Parietal lobe (tissue), 2 donors: ENCODE data around the genes ING3 and TMEM229A.

DNA sequence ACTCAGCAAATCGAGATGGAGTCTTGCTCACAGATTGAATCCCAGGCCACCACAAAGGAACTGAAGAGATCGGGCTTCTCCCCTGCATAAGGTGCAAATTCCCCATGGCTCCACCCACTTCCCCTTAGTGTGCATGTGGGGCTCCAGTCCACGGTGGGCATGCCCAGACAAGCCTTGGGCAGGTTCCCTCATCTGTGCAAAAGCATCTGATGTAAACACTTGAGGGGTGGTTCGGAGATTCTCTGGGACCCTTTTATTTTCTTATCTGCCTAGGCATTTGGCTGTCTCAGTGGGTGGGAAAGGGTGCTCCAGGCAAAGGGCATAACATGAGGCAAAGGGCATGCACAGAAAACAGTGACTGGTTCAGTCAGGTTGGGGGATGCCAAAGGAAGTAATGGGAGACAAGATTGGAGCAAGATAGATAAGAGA, 150.7 kb downstream of the CFTR start:
- RAMPAGE, long total RNA = no peak

DNA sequence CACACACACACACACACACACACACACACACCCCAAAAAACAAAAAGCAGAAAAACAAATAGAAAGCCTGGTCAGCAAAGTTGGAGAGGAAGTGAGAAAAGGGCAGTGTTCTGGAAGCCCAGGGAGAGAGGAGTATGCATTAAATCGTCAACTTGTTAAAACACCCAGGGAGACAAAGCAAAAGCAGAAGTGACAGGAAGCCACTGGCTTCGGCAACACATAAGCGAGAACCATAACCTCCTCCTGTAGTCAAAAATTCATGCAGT, 99.6 kb downstream of the CTTNBP2 start:
- RAMPAGE, long total RNA = no peak

- RAMPAGE, long total RNA = no peak
Measured at GRCh38 chr7:118194585-118195952, 11.1 kb downstream of the LSM8 start.

DNA sequence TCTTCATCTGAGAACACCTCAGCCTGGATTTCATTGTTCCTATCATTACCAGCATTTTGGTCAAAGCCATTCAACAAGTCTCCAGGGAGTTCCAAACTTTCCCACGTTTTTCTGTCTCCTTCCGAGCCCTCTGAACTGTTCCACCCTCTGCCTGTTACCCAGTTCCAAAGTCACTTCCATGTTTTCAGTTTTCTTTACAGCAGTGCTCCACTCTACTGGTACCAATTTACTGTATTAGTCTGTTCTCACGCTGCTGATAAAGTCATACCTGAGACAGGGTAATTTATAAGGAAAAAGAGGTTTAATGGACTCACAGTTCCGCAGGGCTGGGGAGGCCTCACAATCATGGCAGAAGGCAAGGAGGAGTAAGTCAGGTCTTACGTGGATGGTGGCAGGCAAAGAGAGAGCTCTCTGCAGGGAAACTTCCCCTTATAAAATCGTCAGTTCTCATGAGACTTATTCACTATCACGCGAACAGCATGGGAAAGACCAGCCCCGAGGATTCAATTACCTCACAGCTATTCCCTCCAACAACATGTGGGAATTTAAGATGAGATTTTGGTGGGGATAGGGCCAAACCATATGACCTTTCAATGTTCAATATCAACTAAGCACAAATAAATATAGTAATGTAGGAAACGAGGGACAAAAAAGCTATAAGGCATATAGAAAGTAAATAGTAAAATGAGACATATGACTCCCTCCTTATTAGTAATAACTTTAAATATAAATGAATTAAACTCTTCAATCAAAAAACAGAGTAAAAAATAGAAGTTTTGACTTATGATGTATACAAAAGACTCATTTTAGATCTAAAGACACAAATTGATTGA, 559.4 kb upstream of the KCND2 start:
- RAMPAGE, long total RNA = no peak

DNA sequence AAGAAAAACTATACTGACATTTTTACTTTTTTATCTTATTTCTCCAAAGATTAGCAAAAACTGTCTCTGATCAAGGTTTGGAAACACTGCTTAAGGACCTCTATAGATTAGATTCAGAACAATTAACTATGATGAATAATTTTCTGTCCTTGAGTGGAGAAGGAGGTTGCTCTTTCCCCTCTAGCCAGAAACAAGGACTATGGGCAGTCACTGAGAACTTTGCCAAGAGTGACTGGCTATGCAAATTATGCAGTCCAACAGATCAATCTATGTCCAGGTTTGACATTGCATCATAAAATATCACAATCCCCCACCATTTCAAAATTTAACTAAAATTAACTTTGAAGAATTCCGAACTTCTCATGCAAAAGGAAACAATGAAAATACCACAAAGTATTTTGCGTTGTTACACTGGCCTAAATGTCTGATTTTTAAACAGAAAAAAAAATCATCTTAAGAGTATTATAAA, 50.6 kb downstream of the TSPAN12 start:
- RAMPAGE, long total RNA = no peak

- RAMPAGE, long total RNA = start-site peak on the plus strand at chr7:120950798-120950819, 193 and 68 reads in 2 replicates; start-site peak on the plus strand at chr7:120951129-120951183, 48 and 27 reads in 2 replicates
Measured at GRCh38 chr7:120950120-120951526, at the start of gene ING3. Gene ING3, plus strand, starts transcription at chr7:120950777.

GRCh38 chr7:121103531-121103849, 115.0 kb downstream of the CPED1 start:
- RAMPAGE, long total RNA = no peak

GRCh38 chr7:121137926-121138956, 149.7 kb downstream of the CPED1 start:
- RAMPAGE, long total RNA = no peak

DNA sequence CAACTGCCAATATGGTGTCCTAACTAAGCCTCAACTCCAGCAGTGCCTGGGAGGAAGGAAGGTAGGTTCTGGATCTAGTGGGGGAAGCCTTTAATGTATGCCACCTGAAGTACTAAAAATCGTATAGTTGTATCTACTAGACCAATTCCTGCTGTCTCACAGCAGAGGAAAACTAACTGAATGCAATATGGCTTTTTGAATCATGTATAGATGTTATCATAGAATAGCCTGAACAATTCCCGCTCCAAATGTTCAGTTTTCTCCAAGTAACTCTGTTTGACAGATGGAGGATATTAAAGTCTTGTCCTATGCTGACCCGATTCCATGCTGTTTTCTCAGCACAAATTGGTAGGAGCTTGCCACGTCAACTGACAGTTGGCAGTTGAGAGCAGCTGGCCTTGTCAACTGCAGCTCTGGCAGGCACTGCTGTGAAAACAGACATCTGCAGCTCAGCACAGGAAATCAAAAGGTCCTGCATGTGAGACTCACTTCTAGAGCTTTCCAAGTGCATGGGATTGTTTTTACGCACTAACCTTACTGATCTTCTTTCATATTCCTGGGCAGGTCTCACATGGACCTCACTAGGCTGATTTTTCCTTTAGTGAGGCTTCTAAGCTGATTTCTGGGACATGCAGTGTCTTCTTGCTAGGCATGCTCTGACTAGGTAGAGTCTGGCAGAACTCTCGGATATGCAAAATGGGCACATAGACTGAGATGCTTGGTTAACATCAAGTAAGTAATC, 84.4 kb upstream of the WNT16 start:
- RAMPAGE, long total RNA = no peak

GRCh38 chr7:121396490-121396787, 331 bp upstream of the FAM3C start:
- RAMPAGE, long total RNA = no peak

DNA sequence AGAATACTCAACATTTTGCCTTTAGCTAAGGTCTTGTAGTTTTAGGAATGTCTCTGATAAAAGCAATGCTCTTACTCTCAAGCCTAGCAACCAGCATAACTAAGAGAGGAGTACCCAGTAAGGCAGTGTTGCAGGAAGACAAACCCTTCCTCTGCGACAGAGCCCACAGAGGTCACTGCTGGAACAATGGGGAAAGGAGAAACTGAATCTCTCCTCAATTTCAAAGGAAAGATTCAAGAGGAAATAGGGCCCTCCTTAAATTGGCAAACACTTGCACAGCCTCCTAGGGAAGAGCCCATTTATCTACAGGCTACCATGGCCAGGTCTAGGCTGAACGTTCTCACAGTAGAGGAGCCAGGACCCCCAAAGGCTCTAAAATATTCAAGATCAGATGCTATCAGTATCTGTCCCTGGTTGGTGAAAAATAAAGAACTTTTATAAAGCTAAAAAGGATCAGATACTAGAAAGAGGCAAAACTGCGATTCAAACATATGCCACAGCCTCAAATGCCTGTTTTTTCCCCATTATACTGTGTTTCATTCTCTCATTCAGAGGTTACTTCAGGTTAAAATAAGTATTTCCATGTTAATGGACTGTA, 38.0 kb downstream of the CADPS2 start:
- RAMPAGE, long total RNA = no peak

DNA sequence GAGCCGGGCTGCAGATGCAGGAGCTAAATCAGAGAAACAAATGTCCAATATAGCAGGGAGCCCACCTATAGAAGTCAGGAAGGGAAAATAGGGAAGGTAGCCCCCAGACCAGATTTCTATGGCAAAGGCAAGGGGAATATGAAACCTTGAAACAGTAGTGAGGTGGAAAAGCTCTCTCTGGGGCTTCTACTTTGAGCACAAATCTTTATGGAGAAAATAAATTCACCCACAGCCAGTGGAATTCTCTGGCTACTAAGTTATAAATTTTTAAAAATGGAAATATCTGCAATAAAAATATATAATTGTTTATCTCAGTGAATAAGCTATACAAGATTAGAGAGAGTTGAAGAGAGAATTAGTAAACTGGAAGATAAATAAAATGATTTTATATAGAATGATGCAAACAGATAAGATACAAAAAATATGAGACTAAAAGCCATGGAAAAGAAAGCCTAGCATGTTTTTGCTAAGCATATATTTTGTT, 21.4 kb downstream of the IQUB start:
- RAMPAGE, long total RNA = no peak

DNA sequence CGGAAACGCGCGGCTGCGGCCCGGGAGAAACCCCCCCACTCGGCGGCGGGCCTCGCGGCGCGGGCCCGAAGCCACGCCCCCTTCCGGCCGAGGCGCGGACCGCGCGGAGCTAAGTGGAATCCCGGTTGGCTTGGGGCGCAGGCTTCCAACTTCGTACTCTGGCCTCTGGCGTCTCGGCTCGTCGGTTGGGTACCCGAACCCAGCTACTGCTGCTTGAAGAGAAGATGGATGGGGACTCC, 234 bp upstream of the WASL start:
- RAMPAGE, long total RNA = start-site peak on the plus strand centred at position 89 of the sequence, 27 bp wide, 107 and 46 reads in 2 replicates

- RAMPAGE, long total RNA = no peak
Measured at GRCh38 chr7:123749357-123750003, 677 bp upstream of the WASL start.

DNA sequence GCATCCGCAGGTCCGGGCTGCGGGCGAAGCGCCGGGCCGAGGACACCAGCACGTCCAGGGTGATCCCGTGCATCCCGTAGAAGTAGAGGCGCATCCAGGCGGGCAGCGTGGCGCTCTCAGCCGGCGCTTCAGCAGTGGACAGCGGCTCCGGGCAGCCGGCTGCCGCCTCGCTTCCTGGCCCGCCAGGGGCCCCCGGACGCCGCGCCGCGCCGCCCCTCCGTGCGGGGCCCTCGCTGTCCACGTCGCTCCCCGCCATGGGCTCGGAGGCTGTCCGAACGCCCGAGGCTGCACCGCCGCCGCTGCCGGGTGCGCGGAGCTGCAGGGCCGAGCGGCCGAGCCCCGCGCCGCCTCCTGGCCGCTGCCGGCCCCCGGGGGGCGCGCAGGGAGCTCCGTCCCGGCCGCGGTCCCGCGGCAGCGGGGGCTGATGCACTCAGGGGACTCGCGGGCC, at the start of gene TMEM229A:
Gene TMEM229A, minus strand, starts transcription at position 320 of the 448 bp plus-strand sequence.
- RAMPAGE, long total RNA = no peak

GRCh38 chr7:124763966-124764659, 1.5 kb downstream of the GPR37 start:
- RAMPAGE, long total RNA = no peak

GRCh38 chr7:127251463-127252670, 874 bp downstream of the GRM8 start:
- RAMPAGE, long total RNA = no peak

DNA sequence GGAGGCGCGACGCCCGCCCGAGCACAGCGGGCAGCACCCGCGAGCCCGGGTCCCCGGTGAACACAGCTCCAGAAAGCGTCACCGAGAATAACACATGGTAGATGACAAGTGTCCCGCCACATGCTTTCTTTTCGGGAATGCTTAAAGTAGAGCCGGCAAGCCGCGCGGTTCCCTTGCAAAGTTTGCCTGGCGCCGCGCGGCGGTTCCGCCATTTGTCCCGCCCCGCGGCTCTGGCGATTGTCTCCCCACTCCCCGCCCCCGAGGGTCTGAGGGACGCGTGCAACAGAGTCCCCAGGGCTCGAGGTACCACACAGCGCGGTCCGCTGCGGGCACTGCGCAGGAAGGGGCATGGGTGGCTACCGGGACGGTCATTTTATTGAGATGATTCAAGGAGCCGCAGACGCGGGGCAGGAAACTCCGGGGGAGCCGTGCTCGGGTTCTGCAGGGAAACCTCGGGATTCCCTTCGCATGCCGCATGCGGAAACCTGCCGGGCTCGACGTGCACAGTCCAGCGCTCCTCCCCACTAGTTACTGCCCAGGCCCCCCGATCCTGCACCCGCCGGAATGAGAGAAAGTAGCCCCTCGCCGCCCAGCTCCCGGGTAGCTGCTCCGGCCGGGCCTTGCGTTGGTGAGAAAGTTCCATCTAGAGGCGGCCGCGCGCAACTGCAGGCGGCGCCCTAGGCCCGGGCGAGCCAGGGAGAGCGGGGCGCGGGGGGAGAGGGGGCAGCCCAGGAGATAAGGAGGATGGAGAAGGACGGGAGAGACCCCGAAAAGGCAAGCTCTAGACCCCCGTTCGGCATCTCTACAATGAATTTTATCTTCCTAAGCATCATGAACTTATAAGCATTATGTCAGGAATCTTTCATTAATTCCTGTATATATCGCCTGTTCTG, 946 bp upstream of the GRM8 start:
- RAMPAGE, long total RNA = no peak

- RAMPAGE, long total RNA = no peak
Measured at GRCh38 chr7:127584176-127585182, 917 bp downstream of the GCC1 start.

DNA sequence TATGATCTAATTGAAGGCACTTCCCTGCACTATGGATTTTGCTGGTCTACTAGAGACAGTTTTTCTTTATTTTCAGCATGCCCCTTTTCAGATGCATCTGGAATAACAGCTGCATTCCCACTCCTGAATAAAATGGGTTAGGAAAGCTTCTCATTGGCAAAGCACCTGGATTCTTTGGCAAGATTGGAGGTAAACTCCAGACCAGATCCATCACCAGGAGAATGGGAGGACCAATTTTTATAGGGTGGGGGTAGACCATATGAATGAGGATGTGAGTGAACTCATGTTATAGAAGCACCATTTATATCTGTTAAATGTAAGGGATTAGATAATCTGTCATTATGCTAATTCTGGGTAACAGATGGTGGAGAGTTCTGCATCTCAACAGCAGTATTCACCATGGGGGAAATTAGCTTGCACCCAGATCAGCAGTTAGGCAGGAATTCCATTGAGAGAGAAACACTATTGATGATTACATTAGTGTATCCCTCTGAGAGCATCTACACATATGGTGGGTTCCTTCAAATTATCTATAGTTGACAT, 166.5 kb downstream of the LRRC4 start:
- RAMPAGE, long total RNA = no peak